Metastatic Liver Carcinoma in the Lung (tissue), 2 donors: ENCODE measurements around a stretch of chr1.

DNA sequence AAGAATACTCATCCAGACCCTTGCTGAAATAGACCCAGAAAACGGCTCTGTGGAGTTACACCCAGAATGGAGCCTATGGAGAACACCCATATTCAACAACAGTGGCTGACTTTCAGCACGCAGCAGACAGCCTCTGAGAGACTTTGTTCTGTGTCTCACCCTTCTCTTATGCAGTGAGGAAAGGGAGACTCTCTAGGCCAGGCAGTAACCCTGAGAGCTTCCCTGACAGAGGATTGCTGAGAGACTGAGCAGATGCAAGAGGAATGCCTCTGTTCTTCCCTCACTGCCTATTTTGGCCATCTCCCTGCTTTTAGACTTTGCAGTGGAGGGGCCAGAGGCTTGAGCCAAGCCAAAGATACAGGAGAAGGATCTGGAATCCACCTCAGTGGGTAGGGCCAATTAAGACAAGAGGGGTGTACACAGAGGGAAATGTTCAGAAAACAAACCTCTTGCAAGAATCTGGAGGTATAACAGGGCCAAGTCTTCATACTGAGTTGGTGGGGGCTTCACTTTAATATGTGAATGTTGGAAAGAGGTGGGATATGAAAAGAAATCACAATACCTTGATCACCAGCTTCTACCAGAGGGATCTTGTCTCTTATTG lies 41.9 kb upstream of the SLC16A1 start:
- PRO-cap, 2 experiments: no peak in any of the 2 experiments

DNA sequence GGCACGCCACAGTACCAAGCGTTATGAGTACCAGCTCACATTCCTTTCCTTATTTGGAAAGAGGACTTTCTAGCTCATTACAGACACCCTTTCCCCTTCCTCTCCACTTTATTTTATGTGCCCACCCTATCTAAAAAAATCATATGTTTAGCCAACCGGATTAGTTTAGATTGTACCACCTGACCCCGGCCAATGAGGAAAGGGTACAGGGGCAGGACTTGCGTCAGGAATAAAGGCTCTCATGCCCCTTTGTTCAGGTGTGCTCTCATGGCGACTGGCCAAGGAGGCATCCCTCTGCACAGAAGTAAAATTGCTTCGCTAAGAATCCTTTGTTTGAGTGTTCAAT lies 129.4 kb downstream of the LRIG2 start:
- PRO-cap, 2 experiments: no peak in any of the 2 experiments

- PRO-cap, 2 experiments: no peak in any of the 2 experiments
Measured at GRCh38 chr1:113242457-113243010, 147.8 kb upstream of the MAGI3 start.

GRCh38 chr1:113394089-113394679 lies 3.9 kb downstream of the MAGI3 start:
- PRO-cap, 2 experiments: no peak in any of the 2 experiments

- PRO-cap, 2 experiments: no peak in any of the 2 experiments
Measured at GRCh38 chr1:113404387-113404806, 14.1 kb downstream of the MAGI3 start.

DNA sequence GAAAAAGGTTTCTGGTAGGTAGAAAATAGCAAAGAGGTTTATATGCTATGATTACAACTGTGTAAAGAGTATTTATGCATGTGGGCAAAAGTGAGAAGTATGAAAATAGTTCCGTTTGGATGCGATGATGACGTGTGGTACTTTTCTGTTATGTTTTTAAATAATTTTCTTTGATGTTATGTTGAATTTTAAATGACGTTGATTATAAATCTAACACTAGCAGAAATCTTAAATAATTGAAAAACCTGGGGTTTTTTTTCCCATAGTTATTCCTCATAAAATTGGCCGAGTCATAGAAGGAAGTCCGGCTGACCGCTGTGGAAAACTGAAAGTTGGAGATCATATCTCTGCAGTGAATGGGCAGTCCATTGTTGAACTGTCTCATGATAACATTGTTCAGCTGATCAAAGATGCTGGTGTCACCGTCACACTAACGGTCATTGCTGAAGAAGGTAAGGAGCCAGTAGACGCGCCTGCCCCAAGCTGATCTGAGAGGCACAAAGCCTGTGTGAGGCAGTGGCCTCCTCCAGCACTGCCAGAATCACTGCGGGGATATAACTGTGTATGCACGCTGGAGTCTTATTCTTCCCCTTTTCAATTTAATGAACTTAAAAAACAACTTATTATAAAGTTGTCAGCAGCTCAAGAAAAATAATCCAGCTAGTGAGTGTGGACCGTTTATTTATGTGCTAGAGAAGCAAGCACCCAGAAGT lies 100.3 kb downstream of the PHTF1 start:
- PRO-cap, 2 experiments: no peak in any of the 2 experiments

DNA sequence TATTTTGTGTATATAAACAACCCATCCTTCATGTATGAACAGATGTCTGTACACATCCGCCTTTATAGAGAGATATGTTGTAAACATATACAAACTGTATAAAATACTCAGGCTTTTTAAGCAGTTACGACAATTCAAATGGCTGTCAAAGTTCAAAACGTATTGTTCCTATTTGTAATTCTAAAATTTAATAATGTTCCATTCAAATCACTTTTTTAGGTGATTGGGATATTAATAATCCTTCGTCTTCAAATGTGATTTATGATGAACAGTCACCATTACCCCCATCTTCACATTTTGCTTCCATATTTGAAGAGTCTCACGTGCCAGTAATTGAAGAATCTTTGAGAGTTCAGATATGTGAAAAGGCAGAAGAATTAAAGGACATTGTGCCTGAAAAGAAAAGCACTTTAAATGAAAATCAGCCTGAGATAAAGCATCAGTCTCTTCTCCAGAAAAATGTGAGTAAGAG lies 76.6 kb downstream of the PHTF1 start:
- PRO-cap, 2 experiments: no peak in any of the 2 experiments

- PRO-cap, 2 experiments: no peak in any of the 2 experiments
Measured at GRCh38 chr1:113706577-113707299, 52.5 kb downstream of the PHTF1 start.

GRCh38 chr1:113747841-113748193 lies 11.5 kb downstream of the PHTF1 start:
- PRO-cap, 2 experiments: no peak in any of the 2 experiments

DNA sequence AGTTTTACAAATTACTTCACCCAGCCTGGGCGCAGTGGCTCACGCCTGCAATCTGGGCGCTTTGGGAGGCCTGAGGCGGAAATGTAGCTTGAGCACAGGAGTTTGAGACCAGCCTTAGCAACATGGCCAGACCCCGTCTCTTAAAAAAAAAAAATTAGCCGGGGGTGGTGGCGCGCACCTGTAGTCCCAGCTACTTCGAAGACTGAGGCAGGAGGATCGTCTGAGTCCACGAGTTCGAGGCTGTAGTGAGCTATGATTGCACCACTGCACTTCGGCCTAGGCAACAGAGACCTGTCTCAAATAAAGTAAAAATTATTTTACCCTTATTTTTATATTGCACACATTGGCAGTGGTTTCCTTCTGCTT lies 1.2 kb upstream of the PHTF1 start:
- PRO-cap, 2 experiments: no peak in any of the 2 experiments

- PRO-cap, 2 experiments: no peak in any of the 2 experiments
Measured at GRCh38 chr1:113956957-113957431, 22.3 kb upstream of the OLFML3 start.

- PRO-cap, 2 experiments: no peak in any of the 2 experiments
Measured at GRCh38 chr1:113974163-113974969, 4.9 kb upstream of the OLFML3 start.

DNA sequence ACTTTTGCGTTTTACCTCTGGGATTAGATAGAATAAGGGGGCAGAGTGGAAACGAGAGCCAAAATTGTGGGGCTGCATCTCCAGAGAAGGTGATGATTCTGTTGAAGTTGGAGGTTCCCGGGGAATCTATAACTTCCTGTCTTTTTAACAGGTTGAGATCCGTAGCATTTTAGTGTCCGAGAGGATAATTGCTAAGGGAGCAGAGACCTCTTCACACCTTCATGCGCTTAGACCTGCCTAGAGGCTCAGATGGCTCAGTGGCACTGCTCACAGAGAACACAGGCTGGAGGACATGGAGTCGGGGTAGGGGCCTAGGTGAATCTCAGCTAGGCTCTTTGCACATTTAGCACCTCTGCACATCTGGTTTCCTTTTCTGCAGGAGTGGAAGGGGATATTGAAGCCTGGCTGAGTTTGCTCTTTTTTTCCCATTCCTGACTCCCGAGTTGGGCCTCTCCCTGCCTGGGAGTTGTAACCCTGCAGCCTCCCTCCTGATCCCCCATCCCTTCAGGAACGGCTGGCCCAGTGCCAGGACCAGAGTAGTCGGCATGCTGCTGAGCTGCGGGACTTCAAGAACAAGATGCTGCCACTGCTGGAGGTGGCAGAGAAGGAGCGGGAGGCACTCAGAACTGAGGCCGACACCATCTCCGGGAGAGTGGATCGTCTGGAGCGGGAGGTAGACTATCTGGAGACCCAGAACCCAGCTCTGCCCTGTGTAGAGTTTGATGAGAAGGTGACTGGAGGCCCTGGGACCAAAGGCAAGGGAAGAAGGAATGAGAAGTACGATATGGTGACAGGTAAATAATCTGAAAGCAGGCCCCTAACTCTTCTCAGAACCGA lies 768 bp downstream of the OLFML3 start:
- PRO-cap, 2 experiments: no peak in any of the 2 experiments

DNA sequence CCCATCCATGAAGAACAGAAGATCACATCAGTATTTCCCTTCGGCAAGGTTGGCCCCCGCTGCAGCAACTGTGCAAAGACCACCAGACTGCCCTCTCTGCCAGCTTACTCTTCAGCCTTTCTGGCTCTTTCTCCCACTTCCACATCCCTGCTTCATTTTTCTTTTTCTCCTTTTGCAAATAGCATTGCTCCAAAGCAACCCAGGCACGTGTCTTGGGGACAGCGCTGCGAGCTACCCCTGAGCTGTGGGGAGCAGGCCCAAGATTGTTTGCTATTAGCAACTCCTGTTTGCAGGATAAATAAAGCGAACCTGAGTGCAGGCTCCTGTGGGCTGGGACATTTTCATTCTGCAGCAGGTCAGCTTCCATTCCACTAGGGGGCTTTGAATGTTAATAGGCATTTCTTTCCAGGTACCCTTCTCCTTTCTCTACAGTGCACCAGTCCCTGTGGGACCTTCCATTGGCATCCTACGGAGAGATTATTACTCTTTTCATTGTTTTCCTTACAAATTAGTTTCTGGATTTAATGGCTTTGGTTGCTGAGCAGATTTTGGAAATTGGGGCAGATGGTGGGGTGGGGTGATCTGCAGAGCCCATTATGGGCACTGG lies 53.9 kb downstream of the OLFML3 start:
- PRO-cap, 2 experiments: no peak in any of the 2 experiments

DNA sequence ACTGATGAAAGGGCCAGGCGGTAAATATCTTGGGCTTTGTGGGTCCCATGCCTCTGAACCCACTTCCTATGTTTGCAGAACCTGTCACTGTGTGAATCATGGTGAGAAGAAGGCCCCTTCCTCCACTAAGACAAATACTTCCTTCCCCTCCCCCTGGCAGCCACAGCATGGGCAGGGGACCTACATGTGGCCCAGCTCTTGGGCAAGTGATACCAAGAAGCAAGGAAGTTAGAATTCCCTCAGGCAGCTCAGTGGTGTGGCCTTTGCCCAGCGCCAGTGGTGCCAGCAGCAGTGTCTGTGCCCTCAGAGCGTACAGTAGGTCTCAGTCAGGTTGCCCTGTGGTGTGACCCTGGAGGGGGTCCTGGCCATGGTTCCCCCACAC lies 168.6 kb downstream of the TRIM33 start:
- PRO-cap, 2 experiments: no peak in any of the 2 experiments

DNA sequence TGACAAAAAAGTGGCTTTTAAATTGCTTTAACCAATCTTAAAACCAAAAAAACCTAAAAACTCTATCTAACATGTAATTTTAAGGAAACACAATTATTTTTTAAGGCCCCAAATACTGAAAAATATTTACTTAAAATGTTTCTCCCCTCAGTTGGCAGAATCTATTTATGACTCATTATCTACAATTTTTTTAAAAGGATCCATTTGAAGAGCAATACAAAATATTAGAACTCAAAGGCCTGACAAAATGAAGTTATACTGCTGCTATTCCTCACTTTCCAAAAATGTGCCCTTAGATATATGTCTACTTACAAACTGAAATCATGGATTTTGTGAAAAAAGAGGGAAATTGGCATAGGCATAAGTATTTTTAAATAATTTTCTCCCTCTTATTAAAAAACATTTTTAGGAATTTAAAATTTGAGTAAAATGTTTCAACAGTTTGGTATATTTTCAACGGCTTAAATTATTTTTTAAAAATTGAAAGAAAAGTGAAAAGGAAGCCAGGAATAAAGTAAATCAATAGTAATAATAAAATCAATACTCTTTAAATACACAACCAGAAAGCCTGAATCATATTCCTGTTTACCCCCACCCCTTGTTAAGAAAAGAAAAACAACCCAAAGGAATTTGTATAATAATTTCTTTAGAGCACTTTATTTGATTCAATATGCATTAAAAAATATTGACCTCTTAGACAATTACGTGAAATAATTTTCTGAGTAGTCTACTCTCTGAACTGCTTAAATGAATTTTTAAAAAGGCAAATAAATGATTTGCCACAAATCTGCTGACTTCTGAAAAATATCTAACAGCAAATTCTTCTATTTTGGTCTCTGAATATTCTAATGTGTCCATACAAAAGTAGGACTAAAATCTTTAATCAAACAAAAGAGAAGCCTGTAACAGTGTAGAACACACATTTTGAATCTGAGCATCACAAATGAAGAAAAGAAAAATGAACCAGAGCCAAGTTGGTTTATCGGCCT lies 115.4 kb downstream of the TRIM33 start:
- PRO-cap, 2 experiments: no peak in any of the 2 experiments

DNA sequence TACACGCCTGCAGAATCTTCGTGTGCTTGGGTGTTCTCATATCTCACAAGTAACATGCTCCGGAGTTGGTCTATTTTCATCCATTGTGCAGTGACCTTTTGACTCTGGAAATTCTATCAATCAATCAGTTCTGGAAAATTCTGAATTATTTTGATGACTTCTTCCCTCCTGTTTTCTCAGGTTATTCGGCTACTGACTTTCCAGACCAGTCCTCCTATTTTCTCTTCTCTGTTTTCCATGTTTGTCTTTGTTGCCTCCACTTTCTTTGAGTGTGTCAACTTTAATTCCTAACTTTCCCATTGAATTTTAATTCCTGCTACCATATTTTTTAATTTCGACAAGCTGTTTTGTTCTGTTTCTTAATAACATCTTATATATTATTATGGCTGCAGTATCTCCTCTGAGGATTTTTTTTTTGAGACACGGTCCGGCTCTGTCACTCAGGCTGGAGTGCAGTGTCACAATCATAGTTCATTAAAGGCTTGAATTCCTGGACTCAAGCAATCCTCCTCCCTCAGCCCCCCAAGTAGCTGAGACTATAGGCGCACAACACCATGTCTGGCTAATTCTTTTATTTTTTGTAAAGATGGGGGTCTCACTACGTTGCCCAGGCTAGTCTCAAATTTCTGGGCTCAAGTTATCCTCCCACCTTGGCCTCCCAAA lies 16.1 kb downstream of the BCAS2 start:
- PRO-cap, 2 experiments: no peak in any of the 2 experiments

- PRO-cap, 2 experiments: no peak in any of the 2 experiments
Measured at GRCh38 chr1:114572972-114574104, 8.1 kb downstream of the BCAS2 start.

- PRO-cap, 2 experiments: no peak in any of the 2 experiments
Measured at GRCh38 chr1:114717000-114717401, 430 bp upstream of the NRAS start.

GRCh38 chr1:114748607-114749287 lies 9.0 kb downstream of the CSDE1 start:
- PRO-cap, 2 experiments: no peak in any of the 2 experiments